Thoracic aorta endothelial cell (primary cell): ENCODE measurements around the genes CHRD, C3orf70, EHHADH and TRA2B.

DNA sequence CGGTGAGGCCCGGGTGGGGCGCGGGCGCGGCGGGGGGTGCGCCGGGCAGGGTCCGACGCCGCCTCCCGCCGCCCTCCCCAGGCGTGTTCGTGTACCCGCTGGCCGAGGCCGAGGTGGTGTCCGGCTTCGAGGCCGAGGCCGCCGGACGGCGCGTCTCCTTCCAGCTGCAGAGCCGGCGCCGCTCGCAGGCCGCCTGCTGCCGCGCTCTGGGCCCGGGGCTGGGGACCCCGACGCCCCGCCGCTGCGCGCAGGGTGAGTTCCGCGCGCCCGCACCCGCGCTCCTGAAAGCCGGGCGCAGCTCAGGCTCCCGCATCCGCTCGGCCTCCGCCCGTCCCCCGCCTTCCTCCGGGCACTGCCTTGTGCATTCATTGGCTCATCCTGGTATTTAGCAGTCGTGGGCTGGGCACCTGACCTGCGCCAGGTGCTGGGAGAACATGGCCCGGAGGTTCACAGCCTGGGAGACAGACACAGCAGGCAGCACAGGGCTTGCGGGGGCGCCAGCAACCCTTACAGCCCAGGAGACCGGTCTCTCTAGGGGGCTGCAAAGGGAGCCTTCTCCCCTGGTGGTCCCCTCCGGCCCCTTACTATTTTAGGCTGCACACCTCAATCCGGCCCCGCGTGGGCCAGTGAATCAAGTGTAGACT lies 1.4 kb downstream of the VWA5B2 start:
- CAGE, long polyA plus RNA, result no peak

DNA sequence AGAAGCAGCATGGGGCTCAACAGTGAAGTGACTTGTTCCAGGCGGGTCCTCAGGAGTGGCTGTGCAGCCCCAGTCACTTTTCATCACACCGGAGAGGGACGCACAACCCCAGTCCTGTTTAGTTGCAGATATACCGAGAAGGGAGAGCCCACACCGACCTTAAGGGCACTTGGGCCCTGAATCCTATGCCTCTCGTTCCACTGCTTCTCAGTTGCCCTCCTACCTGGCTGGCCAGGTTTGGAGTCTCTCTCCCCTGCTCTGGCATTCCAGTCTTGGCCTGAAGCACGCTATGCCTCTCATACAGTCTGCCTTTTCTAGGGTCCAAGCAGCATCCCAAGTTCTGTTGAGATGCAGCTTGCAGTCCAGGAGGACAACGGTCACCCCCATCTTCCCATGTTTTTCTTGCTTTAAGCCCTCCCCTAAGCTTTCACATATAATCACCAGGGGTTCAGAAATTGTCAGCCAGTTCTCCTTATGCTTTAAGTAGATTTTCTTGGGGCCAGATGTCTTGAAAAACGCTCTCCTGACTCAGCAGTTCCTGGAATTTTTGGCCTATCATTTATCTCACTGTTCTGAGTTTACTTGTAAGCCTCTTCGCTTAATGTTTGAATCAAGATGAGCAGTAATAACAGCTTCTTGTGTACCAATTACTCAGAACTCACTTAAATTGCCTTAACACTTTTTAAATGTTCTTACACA lies 10.2 kb downstream of the FAM131A start:
- CAGE, long polyA plus RNA, result no peak

DNA sequence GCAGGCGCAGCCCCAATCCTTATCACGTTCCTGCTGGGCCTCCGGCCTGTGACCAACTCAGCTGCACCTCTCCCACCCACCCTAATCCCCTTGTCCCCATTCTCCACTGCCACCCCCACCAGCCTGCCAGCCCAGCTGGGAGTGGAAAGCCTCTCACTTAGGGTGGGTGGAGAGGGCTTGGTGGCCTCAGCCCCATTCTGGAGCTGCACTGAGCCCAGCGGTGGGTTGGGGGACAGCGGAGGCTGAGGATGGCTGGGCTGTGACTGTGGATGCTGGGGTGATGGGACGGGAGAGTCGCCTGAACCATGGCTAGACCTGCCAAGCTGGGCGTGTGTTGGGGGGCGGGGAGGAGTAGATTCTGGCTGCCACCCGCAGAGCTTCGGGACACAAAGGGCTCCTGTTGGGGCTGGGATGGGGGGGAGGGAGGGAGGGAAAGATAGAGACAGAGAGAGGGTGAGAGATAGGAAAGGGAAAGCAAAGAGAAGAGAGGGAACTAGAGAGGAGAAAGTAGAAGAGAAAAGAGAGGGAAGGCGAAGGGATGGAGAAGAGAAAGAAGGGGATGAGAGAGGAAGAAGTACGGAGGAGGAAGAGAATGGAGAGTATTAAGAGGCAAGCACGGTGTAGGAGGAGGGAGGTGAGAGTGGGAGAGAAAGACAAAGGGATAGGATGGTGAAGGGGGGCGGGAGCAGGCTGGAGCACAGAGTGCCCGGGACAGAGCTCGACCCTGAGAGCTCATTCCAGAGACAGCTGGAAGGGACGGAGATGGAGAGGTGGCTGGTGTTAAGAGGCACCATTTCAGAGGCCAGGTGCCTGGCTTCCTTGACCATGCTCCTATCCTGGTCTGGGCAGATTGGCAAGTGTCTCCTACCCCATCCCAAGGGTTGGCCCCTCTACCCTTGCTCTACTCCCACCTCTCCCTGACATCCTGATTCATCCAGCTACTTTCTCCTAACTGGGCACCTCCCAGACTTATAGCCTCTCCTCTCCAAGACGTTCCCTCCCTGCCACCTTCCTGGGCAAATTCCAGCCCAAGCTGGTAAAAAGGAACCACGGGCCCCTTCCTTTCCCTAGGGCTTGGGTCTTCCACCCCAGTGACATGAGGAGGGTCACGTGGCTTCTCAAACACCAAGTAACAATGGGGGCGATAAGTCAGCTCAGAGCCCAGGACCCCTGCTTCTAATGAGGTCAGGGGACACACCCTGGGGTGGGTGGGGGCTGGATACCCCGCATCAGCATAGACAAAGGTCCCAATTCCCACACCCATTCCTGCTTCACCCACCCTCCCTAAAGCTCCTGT lies 1.4 kb downstream of the CLCN2 start:
- CAGE, long polyA plus RNA, result no peak

DNA sequence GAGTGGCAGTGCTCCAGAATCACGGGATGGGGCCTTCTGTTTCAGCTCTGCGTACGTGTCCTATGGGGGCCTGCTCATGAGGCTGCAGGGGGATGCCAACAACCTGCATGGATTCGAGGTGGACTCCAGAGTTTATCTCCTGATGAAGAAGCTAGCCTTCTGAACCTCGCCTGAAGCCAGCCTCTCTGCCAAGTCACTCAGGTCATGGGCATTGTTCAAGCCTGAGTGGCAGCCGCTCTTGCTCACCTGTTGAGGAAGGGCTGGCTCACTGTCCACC lies 6.6 kb downstream of the POLR2H start:
- CAGE, long polyA plus RNA, result no peak

DNA sequence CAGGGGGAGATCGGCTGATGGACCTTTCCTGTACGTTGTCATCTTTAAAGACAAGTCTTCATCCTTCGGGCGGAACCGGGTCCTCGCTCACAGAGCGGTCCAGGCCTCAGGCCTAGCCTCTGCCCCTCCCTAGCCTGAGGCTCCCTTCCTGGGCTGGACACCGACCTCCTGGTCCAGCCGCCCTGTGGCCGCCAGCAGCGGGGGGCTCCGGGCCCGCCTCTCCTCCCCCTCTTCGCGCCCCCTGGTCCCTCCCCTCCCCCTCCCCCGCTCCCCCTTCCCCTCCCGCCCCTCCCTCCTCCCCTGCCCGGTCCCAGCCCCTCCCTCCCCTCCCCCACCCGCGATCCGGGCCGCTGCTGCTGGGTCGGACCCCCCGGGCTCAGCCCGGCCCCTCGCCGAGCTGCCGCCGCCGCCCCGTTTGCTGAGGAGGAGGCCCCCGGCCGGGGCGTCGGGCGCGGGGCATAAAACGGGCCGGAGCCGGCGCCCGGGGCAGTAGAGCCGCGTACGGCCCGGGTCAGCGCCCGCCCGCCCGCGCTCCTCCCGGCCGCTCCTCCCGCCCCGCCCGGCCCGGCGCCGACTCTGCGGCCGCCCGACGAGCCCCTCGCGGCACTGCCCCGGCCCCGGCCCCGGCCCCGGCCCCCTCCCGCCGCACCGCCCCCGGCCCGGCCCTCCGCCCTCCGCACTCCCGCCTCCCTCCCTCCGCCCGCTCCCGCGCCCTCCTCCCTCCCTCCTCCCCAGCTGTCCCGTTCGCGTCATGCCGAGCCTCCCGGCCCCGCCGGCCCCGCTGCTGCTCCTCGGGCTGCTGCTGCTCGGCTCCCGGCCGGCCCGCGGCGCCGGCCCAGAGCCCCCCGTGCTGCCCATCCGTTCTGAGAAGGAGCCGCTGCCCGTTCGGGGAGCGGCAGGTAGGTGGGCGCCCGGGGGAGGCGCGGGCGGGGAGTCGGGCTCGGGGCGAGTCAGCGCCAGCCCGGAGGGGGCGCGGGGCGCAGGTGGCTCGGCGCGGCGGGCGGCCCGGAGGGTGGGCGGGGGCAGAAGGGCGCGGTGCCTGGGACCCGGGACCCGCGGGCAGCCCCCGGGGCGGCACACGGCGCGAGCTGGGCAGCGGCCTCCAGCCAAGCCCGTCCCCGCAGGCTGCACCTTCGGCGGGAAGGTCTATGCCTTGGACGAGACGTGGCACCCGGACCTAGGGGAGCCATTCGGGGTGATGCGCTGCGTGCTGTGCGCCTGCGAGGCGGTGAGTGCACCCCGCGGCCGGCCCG lies at the start of gene CHRD:
TSS of gene CHRD (plus strand) at position 487 of the 1,253 bp plus-strand sequence.
- CAGE, long polyA plus RNA, result no peak

- CAGE, long polyA plus RNA, result no peak
Observed at GRCh38 chr3:184565578-184566173, 4.1 kb downstream of the EPHB3 start.

DNA sequence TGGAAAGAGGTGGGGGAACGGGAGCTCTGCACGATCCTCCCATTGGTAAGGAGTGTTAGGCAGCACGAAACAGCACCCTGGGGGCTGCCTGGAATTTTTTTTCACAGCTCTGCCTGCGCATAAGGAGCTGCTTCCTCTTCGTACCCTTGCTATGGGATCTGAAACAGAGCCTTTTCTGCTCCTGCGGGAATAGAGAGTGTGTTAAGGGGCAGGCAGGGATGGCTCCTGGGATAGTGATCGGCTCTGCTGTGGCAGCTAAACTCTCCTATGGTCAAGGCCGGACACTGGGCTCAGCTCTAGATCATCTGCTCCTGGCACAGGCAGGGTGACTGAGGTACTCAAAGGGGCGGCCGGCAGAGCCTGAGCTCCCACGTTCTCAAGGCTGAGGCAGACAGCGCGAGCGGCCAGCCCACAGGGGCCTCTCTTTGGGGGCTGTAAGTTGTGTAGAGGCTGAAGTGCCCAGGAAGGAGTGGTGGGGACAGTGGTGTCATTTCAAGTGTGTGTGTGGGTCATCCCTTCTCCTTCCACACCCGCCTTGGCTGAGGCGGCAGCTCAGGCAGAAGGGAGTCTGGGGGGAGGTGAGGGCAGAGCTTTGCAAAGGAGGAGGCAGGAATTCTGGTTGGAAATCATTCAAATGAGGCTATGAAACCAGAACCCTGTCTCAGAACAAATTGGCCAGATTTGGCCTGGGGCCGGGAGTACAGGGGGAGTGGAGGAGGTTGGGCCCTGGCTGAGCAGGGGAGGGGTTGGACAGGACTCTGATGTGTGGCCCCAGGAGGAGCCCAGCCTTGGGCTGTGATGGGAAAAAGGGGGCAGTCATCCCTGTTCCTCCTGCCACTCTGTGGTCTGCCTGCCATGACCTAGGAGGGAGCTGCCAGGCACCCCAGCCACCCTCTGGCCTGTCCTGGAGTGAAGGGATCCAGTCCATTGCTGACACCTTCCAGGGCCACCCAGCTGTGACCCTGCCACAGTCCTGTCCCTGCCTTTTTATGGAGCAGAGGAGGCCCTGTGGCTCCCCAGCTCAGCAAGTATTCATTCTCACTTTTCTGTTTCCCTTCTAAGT lies 31.1 kb downstream of the EPHB3 start:
- CAGE, long polyA plus RNA, result no peak

DNA sequence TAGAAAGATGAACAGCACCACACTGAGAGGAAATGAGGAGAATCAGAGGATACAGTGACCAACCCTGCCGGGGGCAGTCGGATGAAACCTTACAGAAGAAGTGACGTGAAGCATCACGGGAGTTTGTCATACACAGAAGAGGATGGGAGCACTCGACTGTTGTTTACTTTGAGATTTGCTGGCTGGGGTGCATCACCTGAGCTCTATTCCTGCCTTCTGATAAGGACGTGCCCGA lies 45.4 kb downstream of the MAGEF1 start:
- CAGE, long polyA plus RNA, result no peak

- CAGE, long polyA plus RNA, result no peak
Observed at GRCh38 chr3:184816643-184817043, 4.7 kb downstream of the VPS8 start.

DNA sequence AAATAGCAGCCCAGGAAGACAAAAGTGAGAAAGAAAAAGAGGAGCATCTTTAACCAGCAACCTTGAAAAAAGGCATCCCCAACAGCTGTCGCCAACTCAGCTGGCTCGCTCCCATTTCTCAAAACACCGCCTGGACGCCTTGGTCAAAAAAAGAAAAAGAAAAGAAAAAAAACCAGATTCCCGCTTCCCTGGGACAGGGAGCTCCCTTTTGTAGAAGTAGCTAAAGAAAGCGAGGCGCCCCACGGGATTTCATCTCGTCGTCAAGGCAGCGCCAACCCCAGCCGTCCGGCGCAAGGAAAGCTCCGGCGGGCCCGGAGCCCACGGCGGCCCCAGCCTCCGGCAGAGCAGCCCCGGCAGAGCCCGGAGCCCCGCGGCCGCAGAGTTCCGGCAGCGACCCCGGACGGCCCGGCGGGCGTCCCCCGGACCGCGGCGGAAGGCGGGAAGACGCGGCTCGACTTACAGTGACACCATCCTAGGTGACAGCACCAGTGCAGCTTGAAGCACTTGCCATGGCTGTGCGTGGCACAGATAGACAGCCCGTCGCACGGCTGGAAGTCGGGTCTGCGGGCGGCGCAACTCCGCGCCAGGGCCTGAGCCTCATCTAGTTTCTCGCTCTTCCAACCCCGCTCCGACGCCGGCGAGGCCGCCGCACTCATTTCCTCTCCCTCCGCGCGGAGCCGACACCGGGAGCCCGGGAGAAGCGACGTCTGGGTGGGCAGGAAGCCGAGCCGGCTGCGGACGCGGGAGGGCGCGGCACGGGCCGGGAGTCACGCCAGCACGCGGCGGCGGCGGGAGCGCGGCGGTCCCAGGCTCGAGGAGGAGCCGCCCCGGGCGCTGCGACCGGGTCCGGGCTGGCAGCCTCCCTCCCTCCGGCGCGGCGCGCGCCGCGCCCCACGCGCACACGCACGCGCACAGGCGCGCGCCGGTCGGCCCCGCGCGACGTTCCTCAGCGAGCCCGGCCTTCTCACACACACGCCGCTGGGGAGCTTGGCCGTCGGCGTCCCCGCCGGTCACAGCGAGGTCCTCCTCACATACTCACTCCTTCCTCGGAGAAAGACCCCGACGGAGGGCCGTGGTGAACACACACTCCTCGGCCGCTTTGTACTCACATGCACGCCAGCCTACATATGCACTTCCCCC lies at the start of gene C3orf70:
TSS of gene C3orf70 (minus strand) at position 893 of the 1,140 bp plus-strand sequence.
- CAGE, long polyA plus RNA, result no peak

GRCh38 chr3:185250598-185250986 lies 3.3 kb downstream of the EHHADH start:
- CAGE, long polyA plus RNA, result no peak

- CAGE, long polyA plus RNA, result no peak
Observed at GRCh38 chr3:185253504-185254524, at the start of gene EHHADH. EHHADH (minus strand) TSS chr3:185254049.

DNA sequence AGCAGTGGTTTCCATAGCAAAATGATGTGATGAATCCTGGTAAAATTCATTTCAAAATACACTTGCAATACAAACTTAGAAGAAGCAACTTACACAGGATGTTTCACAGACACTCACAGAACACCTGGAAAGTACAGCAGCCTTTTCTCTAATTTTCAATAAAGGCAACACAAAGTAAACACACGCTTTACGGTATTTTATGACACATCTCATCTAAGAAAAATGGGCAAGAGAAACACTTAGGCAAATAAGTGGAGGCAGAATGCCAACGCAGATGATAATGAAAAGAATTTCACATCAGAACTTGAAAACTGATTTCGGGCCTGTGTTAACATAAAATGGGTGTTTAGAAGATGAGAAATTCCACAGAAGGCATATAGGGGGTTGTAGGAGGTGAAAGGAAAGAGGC lies 25.7 kb upstream of the MAP3K13 start:
- CAGE, long polyA plus RNA, result no peak

GRCh38 chr3:185364141-185364695 lies 1.3 kb downstream of the MAP3K13 start:
- CAGE, long polyA plus RNA, result no peak

DNA sequence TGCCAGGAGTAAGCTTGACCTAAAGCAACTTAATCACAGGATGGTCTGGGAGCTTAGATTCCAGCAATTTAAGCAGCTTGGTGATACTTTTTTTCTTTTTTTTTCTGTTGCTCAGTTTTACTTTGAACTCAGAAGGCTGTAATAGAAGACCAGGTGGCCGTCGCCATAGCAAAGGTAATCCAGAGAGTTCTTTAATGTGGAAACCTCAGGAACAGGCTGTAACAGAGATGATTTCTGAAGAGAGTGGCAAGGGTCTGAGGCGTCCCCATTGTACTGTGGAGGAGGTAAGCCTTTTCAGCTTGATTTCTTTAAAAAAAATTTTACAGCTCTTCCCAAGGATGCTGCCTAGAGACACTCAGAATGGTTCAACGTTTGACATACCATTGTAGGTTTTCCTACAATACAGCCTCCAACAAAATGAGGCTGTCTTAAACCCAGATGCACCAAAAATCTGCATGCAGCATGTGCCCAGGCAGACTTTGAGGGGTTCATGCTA lies 20.2 kb downstream of the SENP2 start:
- CAGE, long polyA plus RNA, result no peak

- CAGE, long polyA plus RNA, result no peak
Observed at GRCh38 chr3:185649337-185649950, 63.3 kb downstream of the SENP2 start.

DNA sequence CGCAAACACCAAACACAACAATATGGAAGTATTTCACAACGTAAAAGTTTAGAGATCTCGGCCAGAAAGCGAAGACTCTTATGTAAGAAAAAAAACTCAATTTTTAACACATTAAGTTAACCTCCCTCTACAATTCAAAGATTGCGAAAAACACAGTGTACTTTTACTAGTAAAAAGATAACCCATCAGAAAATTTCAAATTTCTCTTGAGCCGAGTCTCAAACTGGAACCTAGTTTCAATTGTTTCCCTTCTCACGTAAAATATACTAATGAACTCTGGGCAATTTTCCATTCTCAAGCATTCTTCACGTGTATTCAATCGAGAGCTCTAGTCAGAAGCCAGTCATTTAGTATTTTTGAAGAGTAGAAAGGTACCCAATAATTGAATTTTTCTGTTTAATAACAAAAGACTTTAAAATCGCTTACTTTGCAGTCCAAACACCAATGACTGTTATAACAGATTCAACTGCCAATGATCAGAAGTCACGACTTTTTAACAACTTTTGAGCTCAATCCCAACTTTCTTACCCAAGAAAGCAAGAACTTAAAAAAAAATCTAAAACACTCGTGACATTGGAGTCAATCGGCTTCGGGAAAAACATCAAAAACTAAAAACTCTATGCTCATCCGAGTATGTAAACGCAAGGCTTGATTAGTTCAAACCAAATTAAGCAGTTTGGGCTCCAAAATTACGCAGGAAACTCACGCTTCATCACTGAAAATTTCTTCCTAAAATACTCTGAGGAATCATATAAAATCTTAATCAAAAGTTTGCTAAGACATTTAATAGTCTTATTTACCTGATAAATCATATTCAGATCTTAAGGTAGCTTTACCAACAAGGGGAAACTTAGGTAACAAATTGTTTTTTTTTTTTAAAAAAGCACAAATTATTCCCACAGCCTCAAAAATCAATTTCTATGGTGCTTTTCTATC lies 1.7 kb downstream of the TRA2B start:
- CAGE, long polyA plus RNA, result no peak

GRCh38 chr3:185937021-185938130 lies at the start of gene TRA2B:
TRA2B (minus strand) TSS chr3:185938014.
- CAGE, long polyA plus RNA, result no peak

GRCh38 chr3:186047647-186048357 lies 61.1 kb downstream of the ETV5 start:
- CAGE, long polyA plus RNA, result no peak

GRCh38 chr3:186209747-186210030 lies 100.8 kb upstream of the ETV5 start:
- CAGE, long polyA plus RNA, result no peak